A172 (cell line): ENCODE results near the genes BDNF and MPPED2.

DNA sequence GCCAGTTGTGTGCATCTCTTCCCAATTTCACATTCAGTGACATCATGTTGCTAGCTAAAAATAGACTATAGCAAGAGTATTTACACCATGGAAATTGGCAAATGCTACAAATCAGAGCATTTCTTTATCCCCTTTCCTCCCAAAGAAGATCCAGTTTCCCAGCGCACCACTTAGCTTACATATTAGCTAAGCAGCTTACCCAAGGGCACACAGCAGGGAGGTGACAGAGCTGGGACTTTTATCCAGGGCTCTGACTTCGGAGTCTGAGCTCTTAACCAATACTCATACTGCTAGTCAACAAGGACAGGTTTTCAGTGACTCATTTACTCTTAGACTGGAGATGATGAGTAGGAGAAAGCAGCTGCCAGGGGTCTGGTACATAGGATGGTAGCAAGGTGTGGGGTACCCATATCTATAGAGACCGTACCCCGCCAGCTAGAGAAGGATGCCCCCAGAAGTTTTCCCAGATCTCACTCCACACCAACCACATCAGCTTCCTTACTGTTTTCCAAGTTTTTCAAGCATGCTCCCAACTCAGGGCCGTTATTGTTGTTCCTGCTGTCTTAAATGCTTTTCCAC lies 38.5 kb downstream of the NAV2 start:
- RAMPAGE, long total RNA = no peak

DNA sequence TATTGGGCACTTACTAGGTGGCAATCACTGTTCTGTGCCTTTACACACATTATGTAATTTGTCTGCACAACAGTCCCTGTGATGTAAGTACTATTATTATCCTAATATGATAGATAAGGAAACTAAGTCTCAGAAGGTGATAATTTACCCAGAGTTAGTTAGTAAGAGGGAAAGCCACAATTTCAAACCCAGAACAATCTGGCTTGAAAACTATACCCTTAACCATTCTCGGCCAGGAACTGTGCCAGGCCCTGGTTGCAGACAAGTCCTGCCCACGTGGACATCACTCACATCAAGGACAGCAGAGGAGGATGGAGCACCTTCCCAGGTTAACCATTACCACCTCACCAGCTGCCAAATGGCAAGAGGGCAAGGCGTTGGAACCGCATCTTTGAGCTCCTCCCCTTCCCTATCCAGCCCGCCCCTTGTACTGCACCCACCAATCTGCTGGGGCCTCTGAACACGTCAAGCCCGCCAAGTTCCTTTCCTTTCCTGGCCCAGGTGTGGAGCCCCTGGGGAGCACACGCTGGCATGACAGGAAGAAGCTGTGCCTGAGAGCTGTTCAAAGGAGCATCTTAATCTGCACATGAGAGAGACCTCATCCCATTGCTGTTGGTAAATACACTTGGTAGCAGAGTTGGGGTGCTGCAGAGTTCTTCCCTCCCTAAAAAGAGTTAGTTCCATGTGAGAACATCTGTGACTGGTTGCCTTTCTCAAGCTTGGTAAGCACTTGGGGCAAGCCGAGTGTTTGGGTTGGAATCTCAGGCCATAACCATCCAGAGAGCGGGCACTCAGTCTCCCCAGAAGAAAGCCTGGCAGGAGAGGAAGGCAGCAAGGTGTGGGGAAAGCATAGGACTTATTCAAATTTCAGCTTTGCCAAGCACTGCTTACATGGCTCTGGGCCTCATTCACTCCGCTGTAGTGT lies 78.6 kb downstream of the NAV2 start:
- RAMPAGE, long total RNA = no peak

GRCh38 chr11:20118080-20118808 lies 42.0 kb downstream of the DBX1 start:
- RAMPAGE, long total RNA = no peak

DNA sequence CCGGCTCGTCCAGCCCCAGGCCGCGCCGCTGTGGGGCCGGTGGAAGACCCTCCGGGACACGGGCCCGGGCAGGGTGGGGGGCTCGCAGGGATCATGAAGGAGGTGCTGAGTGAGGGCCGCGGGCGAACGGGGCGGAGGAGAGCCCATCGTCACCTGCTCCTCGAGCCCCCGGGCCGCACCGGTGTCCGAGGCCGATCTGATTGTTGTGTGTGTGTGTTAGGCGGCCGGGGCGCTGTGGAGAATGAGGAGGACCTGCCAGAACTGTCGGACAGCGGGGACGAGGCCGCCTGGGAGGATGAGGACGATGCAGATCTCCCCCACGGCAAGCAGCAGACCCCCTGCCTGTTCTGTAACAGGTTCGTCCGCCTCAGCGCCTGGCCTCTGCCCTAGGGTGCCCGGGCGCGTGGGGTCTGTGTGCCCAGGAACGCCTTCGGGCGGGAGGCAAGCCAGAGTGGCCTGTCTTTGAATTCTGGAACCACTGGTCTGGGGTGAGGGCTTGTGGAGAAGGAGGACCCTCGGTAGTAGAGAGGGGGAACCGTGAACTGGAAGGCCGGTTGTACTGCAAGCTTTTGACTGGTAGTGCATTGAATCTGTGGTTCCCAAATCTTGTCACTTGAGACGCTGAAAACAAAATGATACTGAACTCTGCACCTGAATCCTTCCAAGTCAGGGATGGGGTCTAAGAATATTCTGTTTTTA lies 432 bp downstream of the PRMT3 start:
- RAMPAGE, long total RNA = no peak

- RAMPAGE, long total RNA = no peak
Observed at GRCh38 chr11:25423806-25424081, 908.2 kb upstream of the ANO3 start.

DNA sequence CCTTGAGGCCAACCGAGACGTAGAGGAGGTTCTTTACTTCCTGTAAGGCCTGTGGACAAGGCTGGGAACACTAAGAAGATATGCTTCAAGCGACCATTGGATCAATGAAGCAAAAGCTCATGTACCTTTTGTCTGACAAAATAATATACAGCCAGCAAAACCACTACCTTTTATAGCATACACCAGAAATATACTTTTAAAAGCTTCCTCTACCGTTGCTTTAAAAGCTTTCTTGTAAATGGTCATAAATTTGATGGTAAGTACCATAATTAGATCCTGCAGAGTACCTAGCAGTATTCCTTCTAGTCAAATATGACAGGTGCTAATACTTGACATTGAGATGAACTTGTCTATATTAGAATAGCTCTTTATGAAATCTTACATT lies 340.5 kb upstream of the ANO3 start:
- RAMPAGE, long total RNA = no peak

GRCh38 chr11:27423083-27423594 lies 49.5 kb downstream of the LGR4 start:
- RAMPAGE, long total RNA = no peak

DNA sequence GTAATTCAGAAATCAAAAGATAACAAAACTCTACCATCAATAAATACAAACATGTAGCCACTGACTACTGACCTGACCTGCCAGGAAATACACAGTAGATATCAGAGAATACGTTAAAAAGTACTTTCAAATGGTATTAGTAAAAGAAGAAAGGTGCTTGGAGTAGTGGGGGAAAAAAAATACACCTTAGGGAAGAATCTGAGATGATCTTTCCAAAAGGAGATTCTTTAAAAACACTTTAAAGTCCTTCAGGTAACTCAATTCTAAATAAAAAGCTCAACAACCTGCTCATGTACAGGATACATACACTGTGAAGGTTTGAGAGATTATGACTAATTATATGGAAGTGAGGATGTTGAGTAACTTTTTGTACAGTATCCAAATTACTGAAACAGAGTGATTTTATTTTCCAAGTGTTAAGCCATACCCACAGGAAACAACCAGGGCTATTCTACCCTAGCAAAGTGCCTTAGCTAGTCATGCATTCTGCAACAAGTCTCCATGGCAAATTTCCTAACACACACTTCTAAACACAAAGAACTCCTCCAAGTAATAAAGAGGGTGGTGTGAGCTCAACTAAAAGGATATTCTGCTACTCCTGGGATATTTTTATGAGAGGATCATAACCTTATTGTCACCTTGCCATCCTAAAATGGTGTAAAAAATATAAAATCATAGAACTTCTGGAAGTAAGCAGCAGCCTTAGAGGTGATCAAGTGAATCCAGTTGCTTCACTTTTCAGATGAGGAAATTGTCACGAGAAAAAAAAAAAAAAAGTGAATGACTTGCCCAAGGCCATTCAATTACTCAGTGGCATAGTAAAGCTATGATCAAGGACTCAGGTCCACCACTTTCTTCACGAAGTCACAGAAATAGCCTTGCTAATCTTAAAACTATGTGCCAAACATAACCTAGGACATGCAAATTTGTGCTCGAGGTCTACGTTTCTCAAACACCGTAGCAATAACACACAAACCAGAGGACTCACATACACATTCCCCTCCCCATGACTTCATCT lies 4.3 kb downstream of the LGR4 start:
- RAMPAGE, long total RNA = no peak

GRCh38 chr11:27514438-27514942 lies 7.9 kb upstream of the LIN7C start:
- RAMPAGE, long total RNA = no peak

- RAMPAGE, long total RNA = no peak
Observed at GRCh38 chr11:27699998-27701111, at the start of gene BDNF. TSS of gene BDNF (minus strand) at chr11:27700455.

GRCh38 chr11:28158717-28159701 lies 50.8 kb downstream of the METTL15 start:
- RAMPAGE, long total RNA = no peak

- RAMPAGE, long total RNA = no peak
Observed at GRCh38 chr11:29159885-29160433, 856.9 kb downstream of the KCNA4 start.

- RAMPAGE, long total RNA = no peak
Observed at GRCh38 chr11:29261068-29261293, 755.8 kb downstream of the KCNA4 start.

- RAMPAGE, long total RNA = no peak
Observed at GRCh38 chr11:30456843-30457507, 129.2 kb downstream of the MPPED2 start.

DNA sequence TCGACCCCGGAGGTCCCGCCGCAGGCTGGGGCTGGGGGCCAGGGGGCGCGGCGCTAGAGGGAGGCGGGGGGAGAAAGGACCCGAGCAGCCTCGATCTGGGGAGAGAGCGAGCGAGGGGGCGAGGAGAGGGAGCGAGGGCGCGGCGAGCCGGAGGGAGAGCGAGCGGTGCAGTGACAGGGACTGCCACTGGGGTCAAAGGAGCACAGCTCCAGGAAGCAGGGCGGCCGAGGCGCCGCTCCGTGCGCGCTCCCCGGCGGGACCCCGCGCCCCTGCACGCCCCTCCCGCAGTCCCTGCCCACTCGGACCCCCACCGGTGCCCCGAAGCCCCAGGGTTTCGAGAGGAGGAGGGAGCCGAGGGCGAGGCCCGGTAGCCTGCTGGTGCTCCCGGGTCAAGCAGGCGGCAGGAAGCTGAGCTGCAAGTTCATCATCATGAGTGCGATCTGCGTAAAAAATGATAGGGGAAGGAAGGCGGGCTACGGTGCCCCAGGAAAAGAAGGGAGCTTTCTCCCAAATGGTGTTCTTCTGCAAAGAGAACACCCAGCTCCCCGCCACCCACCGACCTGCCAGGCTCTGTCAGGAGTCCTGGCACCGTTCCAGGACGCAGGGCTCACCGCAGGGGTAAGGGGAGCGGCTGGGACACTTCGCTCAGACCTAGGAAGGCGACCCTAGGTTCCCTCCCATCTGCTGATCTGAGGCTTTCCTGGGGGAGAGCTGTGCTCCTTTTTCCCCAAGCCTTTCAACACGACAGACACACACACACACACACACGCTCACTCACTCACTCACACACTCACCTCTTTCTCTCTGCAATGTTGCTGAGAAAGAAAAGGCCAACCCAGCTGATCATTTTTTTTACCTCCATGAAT lies at the start of gene MPPED2:
TSS of gene MPPED2 (minus strand) at position 172 of the 866 bp plus-strand sequence.
- RAMPAGE, long total RNA = no peak

GRCh38 chr11:30992197-30992880 lies 377.2 kb downstream of the DCDC1 start:
- RAMPAGE, long total RNA = no peak

DNA sequence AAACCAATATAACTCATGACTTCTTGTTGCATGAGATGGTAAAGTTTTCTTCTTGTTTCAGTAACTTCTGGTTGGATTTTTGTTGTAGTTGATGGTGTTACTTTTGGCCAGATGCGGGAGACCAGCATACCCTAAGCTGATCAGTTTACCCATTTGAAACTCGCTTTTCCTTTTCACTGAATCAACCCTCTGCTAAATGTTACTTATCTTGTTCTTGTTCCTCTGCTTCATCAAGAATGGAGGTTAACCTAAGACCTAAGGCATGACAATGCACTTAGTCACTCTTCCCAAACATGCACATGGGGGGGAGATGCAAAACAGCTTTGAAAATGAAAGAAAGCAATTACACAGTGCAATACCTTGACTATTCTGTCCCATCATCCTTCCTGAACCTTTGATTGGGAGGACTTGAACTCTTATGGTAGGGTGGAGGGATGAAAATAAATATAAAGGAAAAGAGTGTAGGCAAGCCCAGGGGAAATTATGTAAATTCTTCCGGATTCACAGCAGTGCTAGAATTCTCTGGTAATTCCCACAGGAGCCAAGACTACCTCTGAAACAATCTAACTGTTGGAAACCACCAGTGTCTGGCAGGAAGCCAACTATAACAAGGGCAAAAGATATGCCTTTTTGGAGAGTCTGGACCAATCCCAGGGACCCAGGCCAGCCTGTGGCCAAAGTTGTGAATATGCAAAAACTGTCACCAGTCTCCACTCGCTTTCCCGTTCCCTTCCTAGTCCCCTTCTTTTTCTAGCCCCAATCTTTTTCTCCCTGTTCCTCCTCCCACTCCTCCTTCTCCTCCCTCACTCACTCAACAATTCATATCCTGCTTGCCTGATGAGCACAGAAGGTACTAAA lies 2.7 kb upstream of the RCN1 start:
- RAMPAGE, long total RNA = no peak

GRCh38 chr11:32102951-32103621 lies 12.2 kb downstream of the RCN1 start:
- RAMPAGE, long total RNA = no peak

GRCh38 chr11:32312737-32313394 lies 122.5 kb downstream of the WT1 start:
- RAMPAGE, long total RNA = no peak

DNA sequence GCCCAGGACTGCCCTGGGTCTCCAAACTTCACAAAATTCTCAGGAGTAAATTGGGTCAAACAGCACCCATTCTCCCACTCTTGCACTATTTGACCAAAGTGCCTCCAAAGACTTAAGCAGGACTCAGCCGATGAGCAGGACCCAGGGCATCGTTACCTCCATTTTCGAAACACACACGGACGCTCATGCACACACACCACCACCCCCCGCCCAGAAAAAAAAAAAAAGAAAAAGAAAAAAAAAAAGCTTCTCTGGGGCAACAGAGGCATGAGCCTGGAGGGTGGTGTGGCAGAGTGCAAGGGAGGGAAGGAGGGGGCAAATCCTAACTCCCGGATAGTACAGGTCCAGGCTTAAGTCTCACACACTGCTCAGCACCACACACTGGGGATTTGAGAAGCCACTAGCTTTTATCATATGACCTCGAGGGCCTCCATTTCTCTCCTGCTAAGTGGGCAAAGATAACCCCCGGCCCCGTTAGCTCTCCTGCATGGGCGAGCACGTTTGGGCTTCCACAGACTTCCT lies 5.5 kb downstream of the WT1 start:
- RAMPAGE, long total RNA = no peak